Helper T cell (primary cell): ENCODE results near the genes WIPF2 and CDC6.

DNA sequence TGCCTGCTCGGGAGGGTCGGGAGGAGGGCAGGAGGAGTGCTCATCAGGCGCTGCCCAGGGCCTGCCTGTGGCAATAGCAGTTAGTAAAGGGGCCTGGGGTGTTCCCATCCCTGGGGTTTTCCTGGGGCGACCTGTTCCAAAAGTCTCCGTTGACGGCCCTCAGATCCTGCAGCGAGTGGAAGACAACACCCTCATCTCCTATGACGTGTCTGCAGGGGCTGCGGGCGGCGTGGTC is 4.6 kb upstream of the TCAP start:
- PRO-cap, 2 experiments = no peak in any of the 2 experiments

DNA sequence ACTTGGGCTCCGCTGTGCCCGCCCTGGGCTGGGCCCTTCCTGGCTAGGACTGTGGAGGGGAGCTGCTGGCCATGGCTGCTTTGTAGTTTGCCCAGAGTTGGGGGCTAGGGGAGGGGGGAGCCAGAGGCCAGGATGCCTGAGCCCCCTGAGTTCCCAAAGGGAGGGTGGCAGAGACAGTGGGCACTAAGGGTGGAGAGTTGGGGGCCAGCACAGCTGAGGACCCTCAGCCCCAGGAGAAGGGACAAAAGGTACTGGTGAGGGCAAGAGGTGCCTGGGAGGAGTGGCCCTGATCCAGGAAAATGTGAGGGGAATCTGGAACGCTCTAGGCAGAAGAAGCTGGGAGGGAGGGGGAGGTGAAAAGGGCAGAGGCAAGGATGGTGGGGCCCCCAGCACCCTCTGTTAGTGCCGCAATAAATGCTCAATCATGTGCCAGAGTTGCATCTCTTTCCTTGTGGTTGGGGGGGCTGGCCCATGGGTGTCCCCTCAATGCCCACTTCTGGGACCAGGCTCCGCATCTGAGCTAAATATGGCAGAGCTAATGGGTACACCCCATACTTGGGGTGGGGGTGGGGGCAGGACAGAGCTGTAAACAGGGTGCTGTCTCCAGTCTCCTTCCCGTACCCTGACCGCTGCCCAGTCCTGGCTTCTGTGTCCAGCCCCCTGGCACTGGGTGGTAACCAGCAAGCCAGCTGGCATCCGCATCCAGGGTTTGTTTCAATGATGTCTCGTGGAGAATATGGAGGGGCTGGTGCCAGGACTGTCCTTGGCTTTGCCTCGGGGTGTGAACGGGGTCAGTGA is 1.2 kb downstream of the TCAP start:
- PRO-cap, 2 experiments = no peak in any of the 2 experiments

DNA sequence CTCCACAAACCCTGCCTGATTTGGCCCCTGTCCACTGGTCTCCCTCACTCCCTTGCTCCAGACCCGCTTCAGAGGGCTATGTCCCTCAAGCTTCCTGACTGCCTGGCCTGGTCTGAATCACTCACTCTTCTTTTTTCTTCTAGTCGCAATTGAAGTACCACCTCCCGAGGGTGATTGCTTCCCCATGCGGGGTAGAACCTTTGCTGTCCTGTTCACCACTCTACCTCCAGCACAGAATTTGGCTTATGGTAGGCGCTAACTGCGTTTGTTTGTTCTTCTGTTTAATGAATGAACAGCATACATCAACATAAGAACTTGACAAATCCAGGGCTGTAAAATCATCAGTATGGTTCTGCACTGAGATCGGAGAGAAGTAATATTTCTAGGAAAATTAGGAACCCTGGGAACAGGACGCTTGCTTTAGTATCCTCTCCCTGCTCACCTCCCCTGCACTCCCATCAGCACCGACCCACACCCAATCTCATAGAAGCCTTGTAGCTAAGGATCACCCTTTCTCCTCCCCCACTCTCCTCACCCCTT is 766 bp upstream of the PGAP3 start:
- PRO-cap, 2 experiments = no peak in any of the 2 experiments

DNA sequence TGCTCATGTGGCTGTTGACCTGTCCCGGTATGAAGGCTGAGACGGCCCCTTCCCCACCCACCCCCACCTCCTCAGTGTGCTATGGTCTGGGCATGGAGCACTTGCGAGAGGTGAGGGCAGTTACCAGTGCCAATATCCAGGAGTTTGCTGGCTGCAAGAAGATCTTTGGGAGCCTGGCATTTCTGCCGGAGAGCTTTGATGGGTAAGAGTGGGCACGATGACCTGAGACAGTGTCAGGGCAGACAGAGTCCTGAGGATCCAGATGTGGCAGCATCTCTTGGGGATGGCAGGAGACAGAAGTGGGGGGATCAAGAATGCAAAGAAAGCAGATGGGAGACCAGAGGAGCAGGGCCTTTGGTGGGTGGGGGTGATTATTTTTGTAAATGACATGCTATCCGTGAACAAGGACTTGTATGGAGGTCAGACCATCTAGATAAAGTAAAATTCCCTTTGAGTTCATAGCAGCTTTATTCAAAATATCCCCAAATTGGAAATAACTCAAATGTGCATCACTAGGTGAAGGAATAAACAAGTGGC is 12.5 kb downstream of the ERBB2 start:
- PRO-cap, 2 experiments = no peak in any of the 2 experiments

- PRO-cap, 2 experiments = no peak in any of the 2 experiments
Observed at GRCh38 chr17:39725601-39726157, 4.7 kb downstream of the MIEN1 start.

- PRO-cap, 2 experiments = no peak in any of the 2 experiments
Observed at GRCh38 chr17:39739036-39739879, 1.5 kb downstream of the GRB7 start.

DNA sequence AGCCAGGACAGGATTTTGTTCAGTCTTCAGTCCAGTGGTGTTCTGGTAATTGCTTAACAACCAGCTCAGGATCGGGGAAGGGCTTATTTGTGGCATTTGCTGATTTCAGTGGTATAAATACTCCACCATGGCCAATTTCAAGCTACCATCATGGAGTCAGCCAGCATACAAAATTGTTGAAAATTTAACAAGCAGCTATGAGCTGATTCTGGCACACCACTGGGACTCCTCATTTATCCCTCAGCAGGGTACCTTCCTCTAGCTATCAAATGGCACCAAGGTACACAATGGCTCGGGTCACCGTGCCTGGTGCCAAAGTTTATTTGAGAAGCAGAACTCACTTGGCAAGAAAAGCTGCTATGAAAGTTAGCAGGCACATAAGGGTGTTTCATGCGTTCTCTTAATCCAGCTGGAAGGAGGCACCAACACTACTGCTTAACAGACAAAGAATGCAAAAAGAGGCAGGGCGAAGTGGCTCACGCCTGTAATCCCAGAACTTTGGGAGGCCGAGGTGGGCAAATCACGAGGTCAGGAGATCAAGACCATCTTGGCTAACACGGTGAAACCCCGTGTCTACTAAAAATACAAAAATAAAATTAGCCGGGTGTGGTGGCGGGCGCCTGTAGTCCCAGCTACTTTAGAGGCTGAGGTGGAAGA is 51.6 kb downstream of the IKZF3 start:
- PRO-cap, 2 experiments = no peak in any of the 2 experiments

DNA sequence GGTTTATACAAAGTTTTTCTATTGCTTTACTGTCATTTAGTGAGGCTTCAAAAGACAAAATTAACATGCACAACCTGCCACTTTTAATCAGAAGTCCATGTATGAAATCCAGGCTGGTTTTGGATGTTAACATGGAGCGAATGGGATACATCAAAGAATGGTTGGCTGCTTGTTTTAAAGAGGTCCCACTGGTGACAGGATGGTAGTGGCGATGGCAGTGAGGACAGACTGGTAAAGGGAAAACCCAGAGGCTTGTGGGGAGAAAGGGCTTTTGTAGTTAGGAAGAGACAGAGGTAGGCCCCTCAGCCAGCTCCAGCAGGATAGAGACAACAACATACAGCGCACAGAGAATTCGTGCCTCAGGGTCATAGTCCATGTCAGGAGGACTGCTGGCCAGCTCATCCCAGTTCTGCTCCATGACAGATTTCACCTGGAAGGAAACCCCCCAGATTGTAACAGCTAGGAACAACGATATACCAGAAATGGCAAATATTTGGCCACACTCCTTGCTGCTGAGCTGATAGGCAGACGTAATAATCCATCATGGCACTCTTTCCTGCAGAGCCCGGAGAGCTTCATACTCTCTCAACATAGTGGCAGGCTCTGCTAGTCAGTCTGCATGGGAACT is 13.8 kb downstream of the GSDMB start:
- PRO-cap, 2 experiments = no peak in any of the 2 experiments

GRCh38 chr17:39917067-39917635 is 1.3 kb downstream of the GSDMB start:
- PRO-cap, 2 experiments = no peak in any of the 2 experiments

DNA sequence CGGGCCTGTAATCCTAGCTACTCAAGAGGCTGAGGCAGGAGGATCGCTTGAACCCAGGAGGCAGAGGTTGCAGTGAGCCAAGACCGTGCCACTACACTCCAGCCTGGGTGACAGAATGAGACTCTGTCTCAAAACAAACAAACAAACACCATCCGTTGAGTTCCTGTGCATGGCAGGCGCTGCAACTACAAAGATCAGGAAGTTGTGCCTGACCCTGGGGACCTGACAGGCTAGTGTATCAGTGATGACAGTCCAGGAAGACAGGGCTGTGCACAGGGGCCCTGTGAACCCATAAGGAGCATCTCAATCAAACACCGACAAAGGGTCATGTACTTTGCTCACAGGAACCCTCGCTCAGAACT is 14.3 kb upstream of the GSDMA start:
- PRO-cap, 2 experiments = no peak in any of the 2 experiments

DNA sequence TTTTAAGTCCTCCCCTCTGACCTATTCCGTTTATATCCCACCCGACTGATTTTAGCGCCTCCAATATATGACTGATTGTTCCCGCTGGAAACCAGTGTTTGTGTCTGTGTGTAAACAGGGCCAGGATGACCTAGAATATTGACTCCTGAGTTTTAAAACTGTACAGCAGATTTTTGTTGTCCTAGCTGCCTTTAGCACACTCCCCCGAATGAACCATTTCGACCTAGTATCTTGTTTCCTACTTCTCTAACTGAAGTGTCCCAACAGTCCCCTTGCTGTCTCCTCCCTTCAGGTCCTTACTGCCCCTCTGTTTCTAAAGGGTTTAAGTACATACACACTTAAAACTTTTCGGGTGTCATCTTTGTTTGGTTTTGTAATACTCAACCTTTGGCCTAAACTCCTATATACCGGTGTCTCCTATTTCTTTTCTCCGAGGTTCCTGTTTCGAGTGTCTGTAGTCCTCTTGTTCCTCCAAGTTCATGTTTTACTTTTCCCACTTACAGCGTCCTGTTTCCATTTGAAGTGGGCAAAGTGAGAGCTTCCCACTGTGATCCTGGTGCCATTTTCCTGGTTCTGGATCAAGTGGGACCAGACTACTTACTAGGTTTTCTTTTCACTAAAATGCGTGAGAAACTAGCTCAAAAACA is 980 bp downstream of the PSMD3 start:
- PRO-cap, 2 experiments = peak in 2 of 2 experiments; most common plus-strand start position 227 of the sequence (in 1); most common minus-strand start position 210 of the sequence (in 2)

DNA sequence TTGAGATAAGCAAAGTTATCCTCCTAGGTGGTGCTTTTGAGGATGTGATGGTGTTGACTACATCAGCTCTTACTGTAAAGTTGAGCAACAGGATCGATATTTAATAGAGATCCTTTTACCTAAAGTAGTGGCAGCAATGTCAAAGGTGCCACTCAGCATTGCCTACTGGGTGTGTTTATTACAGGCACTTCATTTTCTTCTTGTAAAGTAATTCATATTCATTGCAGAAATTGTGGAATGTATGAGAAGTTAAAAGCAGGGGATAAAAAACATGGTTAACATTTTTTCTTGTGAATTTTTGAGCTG is 1.5 kb downstream of the PSMD3 start:
- PRO-cap, 2 experiments = no peak in any of the 2 experiments

DNA sequence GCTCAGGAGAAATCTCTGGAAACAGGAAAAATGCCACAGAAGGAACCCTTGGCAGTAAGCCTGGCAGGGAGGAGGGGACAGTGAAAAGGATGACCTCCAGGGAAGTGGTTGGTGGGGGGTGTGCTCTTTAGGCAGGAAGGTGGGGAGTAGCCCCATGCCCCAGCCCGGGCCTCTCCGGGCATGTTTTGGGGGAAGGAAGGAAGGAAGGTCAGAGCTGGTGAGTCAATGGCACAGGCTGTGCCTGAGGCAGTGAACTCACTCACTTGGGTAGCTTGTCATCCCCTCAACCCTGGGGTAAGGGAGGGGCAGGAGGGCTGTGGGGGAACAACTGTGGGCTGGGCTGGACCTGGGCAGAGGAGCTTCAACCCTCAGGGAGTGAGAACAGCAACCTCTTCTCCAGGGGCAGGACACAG is 6.2 kb downstream of the CSF3 start:
- PRO-cap, 2 experiments = no peak in any of the 2 experiments

DNA sequence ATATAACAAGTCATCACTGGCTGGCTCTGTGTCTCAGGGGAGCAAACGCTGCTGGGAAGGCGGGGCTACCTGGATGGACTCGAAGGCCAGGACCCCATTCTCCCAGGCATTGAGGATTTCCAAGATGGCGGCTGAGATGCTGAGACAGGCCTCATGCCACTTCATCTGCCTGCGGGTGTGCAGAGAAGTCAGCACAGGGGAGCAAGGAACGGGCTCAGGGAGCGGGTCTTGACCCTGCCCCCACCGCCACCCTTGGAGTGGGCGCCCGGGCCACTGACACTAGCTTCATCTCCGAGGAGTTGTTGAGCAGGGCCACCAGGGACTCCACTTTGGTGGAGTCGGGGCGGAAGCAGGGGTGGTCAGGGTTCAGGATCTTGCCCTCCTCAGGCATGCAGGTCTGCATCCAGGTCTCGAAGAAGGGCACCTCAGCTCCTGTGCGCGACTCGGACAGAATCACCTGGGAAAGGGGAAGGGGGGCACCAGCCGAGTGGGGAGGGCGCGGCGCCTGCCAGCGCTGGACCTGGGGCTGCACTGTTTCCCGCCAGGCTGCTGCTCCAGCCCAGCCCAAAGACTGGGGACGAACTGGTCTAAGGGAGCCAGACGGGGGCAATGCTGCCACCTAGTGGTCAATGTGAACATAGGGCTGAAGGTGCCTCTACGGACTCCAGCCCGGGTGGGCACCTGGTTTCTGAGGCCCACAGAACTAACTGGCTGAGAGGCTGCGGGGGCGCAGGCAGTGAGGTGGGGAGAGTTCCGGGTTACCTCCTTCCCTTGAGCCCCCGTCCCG is 11.5 kb downstream of the CSF3 start:
- PRO-cap, 2 experiments = no peak in any of the 2 experiments

GRCh38 chr17:40063597-40063894 is 781 bp downstream of the THRA start:
- PRO-cap, 2 experiments = no peak in any of the 2 experiments

- PRO-cap, 2 experiments = no peak in any of the 2 experiments
Observed at GRCh38 chr17:40134281-40134843, 6.0 kb upstream of the CASC3 start.

GRCh38 chr17:40219079-40220024 is at the start of gene WIPF2:
WIPF2 (plus strand) TSS chr17:40219304.
- PRO-cap, 2 experiments = peak in 2 of 2 experiments; most common plus-strand start chr17:40219304 (in 2); most common minus-strand start chr17:40219186 (in 2)

DNA sequence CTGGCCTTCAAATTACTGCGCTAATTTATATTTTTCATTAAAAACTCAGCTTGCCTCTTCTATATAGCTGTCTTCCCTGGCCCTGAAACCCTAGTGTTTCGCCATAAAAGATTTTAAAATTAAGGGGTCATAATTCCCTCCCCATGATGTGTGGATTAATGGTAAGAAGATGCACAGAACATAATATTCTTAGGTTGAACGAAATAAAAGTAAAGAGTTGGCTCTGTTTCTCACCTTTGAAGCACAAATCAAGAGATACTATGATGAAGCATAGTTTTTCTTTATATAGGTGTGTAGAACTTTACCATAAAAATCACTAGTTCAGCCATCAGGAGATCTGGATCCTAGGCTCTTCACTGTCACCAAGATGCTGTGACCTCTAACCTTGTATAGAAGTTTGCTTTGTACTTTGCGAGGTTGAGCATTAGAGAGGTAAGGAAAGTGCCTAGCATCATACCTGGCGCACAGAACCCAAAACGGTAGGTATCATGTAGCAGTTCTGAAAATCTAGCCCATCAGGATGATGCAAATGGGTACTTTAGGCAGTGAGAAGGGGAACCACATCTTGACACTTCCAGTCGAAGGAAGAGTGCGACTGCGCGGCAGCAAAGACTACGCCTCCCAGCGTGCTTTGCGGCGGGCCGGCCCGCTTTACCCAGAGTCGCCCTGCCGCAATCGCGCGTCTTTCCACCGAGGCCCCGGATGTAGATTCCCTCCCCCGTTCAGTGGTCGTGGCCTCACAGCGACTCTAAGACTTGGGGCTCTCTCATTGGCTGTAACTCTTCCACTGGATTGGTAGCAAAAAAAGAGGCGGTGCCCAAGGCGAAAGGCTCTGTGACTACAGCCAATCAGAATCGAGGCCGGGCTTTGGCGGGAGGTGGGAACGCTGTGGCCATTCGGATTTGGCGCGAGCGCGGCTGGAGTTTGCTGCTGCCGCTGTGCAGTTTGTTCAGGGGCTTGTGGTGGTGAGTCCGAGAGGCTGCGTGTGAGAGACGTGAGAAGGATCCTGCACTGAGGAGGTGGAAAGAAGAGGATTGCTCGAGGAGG is at the start of gene CDC6:
CDC6 (plus strand) TSS at position 895 of the 1,047 bp plus-strand sequence.
- PRO-cap, 2 experiments = peak in 2 of 2 experiments; most common plus-strand start position 895 of the sequence (in 2); most common minus-strand start position 509 of the sequence (in 1)

DNA sequence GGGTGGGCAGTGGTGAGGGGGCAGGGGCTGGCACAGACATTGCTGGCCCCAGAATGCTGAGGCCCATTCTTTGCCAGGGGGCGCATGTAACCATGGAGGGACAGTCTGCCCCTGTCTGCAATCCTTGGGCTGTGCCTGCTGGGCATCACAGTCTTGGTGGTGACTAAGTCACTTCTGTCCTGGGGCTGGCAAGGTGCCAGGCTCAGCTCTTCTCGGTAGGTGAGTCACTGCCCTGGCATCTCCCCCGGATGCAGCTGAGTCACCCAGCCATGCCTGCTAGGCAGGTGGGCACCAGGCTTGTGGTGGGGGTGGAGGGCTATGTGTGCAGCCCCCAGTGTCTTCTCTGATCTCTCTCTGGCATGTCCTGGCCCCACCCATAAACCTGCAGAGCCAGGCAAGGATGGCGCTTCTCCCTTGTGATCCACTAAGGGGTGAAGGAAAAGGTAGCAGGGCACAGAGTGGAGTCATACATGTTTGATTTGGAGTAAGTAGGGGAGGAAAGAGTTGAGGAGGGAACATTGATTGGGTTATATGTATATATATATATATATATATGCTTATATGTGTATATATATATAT is 5.7 kb downstream of the RARA start:
- PRO-cap, 2 experiments = no peak in any of the 2 experiments

GRCh38 chr17:40322150-40322829 is 13.3 kb downstream of the RARA start:
- PRO-cap, 2 experiments = peak in 2 of 2 experiments; most common plus-strand start chr17:40322321 (in 1); most common minus-strand start chr17:40322636 (in 2)